Transverse colon (tissue), 4 donors: ENCODE measurements around the gene NEDD4L.

DNA sequence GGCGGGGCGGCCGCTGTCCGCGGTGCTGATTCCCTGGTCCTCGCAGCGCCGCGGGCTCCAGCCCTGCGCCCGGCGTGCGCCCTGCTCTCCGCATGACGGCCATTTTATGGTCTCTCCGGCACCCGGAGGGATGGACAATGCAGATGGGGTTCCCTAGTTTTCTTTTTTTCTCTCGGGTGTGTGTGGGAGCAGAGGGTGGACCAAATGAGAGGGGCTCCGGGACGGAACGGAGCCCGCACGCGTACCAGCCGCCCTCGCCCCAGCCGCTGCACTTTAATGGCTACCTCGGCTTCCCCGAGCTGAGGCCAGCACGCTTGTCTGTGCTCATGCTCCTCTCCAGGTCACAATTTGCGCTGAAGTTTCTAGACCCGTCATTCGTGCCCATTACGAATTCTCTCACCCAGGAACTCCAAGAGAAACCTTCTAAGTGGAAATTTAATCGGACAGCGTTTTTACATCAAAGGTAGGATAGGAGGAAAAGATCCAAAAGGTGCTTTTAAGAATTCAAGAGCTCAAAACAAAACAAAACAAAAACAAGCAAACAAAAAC is 1.8 kb downstream of the ST8SIA3 start:
- PRO-cap = no peak
- RAMPAGE, long total RNA, 4 experiments = no peak in any of the 4 experiments

- PRO-cap = no peak
- RAMPAGE, long total RNA, 4 experiments = no peak in any of the 4 experiments
Observed at GRCh38 chr18:57533045-57533449, 53.5 kb downstream of the FECH start.

- PRO-cap = no peak
- RAMPAGE, long total RNA, 4 experiments = start-site peak on the minus strand in 1 of 4 experiments, at chr18:57691844-57691961 at its widest, 84 reads per replicate
Observed at GRCh38 chr18:57691463-57692127, 70.0 kb upstream of the NARS1 start.

DNA sequence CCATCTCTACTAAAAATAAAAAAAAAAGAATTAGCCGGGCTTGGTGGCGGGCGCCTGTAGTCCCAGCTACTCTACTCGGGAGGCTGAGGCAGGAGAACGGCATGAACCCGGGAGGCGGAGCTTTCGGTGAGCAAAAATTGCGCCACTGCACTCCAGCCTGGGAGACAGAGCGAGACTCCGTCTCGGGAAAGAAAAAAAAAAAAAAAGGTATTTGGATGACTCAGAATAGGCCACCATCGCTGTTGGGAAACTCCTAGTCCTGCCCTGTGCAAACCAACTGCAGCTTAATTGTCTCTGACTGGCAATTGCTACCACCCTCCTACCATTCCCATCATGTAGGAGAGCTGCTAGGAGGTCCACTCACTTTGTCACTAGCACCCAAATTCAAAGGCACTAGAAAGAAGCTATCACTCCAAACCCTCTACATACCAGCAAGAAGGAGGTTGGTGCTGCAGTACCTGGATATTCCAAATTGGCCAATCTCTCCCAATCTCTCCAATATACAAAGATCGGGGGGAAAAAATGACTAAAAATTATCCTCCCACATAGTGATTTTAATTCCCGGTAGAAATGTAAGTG is 43.4 kb downstream of the ATP8B1 start:
- PRO-cap = unidirectional peak, plus-strand start at position 340 of the sequence
- RAMPAGE, long total RNA, 4 experiments = start-site peak on the minus strand in 1 of 4 experiments, centred at position 498 of the sequence, 8 reads per replicate

GRCh38 chr18:57784505-57785244 is 18.4 kb downstream of the ATP8B1 start:
- PRO-cap = no peak
- RAMPAGE, long total RNA, 4 experiments = no peak in any of the 4 experiments

- PRO-cap = no peak
- RAMPAGE, long total RNA, 4 experiments = start-site peak on the minus strand in 1 of 4 experiments, at chr18:57792992-57793215 at its widest, 6 to 8 reads per replicate
Observed at GRCh38 chr18:57792796-57793396, 10.2 kb downstream of the ATP8B1 start.

DNA sequence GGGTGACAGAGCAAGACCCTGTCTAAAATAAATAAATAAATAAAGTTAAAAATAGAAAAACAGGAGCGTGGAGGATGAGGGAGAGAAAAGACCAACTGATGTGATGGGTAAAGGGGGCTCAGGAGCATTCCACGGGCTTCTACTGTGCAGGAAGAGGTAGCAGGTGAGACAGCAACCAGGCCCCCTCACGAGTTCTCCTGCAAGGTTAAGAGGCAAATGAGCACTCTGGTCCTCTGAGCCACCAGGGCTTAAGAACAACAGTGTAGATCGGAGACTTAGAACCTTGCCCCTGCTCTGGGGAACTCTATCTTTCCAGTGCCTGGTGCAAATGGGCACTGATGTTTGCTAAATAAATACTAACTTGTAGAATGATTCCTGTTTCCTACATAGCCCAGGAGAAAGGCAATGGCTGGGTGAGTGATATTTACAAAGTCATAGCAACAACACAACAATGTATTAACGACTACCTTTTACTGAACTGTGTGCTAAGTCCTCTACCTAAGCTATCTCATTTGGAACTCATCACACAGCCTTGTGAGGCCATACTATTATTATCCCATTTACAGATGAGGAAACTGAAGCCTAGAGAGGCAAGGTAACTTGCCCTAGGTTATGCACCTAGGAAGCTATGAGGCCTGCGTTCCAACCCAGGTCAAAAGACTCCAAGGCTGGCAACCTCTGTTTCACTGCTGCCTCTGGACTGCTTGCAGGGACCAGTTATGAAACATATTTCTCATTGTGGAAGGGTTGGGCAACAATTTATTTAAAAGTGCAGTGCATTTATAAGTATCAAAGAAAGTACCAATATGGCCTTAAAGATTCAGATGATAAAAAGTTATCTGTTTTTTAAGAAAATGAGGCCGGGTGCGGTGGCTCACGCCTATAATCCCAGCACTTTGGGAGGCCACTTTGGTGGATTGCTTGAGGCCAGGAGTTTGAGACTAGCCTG is 4.3 kb downstream of the ATP8B1 start:
- PRO-cap = unidirectional peak, minus-strand start at position 250 of the sequence; bidirectional peak, plus-strand start at position 658 of the sequence, minus-strand start at position 655 of the sequence
- RAMPAGE, long total RNA, 4 experiments = no peak in any of the 4 experiments

DNA sequence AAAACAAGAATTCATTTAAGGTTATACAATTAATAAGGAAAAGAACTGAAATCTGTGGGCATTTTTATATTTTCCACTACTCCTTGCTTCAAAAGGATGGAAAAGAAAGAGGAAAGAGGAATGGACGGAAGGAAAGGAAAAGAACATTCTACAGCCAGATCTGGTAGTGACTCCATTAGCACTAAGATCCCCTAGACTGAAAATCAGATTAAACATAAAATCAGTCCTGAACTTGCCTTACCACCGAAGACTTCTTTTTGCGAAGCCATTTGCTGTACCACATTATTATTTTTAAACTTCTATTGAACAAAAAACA is 2.4 kb downstream of the ATP8B1 start:
- PRO-cap = no peak
- RAMPAGE, long total RNA, 4 experiments = no peak in any of the 4 experiments

- PRO-cap = bidirectional peak, plus-strand start at chr18:58044286, minus-strand start at chr18:58044110; bidirectional peak, plus-strand start at chr18:58044585, minus-strand start at chr18:58044514; bidirectional peak, plus-strand start at chr18:58044817, minus-strand start at chr18:58044675
- RAMPAGE, long total RNA, 4 experiments = start-site peak on the plus strand in 1 of 4 experiments, at chr18:58044525-58044563 at its widest, 25 reads per replicate
Observed at GRCh38 chr18:58044184-58044944, at the start of gene NEDD4L. Gene NEDD4L (plus strand): TSS chr18:58044226.

DNA sequence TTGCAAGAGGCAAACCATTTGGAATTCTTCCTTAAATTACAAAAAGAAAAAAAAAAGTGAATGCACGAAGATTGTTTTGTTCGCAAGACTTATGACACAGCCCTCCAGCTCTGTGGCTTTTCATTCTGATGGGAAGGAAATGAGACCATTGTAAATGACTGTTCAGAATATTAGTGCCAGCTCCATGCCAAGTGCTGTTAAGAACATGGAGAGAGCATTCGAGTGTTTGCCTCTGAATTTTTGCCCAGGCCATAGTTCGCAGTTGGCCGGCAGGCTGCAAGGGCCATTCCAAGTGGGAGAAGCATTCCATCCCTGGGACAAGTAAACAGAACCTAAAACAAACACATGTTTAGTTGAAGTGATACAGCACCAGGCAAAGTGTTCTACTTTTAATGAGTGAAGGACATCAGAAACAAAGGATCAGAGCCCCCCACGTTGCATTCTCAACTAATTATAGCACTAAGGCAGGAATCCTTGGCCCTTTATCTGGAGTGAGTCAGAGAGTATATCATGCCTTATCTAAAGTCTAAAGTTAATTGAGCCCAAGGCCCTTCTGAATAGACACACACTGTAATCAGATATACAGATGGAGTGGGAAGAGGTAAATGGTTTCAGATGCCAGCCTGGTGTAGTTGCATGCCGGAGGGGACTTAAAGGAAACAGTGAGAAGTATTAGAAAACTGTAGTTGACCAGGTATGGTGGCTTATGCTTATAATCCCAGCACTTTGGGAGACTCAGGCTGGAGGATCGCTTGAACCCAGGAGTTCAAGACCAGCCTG is 53.2 kb downstream of the NEDD4L start:
- PRO-cap = no peak
- RAMPAGE, long total RNA, 4 experiments = no peak in any of the 4 experiments

- PRO-cap = unidirectional peak, minus-strand start at chr18:58100607
- RAMPAGE, long total RNA, 4 experiments = no peak in any of the 4 experiments
Observed at GRCh38 chr18:58100464-58100838, 56.4 kb downstream of the NEDD4L start.

DNA sequence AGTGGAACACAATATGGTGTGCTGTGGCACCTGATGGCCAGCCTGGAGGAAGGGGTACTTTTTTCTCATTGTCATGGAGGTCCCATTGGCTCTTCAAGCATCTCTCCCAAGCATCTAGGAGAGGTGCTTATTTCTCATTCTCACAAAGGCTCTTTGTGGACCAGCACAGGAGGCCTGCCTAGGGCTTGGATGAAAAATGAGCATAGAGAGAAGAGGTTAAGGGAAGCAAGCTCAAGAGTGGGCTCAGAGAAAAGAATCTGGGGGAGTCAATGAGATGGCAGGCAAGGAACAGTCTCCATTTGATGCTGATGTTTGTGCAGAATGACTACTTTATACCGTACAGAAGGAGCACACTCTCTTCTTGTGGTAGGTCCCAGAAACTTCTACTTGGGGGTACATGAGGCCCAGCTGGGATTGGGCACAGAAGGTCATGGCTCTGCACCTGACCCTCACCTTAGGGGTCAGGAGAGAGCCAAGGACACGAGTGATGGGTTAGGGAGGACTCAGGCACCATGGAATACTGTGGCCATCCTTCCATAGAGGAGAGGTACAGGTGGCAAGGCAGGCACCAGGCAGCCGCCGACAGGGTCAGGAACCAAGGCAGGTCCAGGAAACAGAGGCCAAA is 127.7 kb downstream of the NEDD4L start:
- PRO-cap = no peak
- RAMPAGE, long total RNA, 4 experiments = start-site peak on the plus strand in 2 of 4 experiments, centred at positions 123 to 363 of the sequence, 5 to 29 reads per replicate

DNA sequence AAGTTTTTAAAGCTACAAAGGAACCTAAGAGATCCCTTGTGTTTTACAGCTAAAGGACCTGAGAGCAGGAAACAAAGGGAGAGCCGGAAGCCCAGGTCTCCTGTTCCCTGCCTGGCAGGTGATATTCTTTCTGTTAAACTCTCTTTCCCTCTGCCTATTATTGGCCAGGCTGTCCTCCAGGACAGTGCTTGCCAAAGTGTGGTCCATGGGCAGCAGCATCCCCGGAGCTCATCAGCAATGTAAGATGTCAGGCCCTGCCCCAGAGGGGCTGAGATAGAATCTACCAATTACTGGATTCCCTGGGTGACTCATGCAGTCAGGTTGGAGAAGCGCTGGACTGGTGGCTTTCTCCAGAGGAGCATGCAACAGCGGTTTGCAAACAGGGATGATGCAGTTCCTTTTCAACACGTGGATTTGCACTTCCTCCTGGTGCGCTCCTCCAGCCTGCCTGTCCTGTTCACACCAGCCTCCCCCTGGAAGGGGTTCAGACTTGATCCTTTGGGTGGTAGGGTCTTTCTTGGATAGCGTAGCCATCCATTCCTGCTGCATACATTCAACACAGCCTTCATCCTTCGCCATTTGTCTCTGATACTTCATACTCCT is 158.3 kb downstream of the NEDD4L start:
- PRO-cap = no peak
- RAMPAGE, long total RNA, 4 experiments = no peak in any of the 4 experiments

DNA sequence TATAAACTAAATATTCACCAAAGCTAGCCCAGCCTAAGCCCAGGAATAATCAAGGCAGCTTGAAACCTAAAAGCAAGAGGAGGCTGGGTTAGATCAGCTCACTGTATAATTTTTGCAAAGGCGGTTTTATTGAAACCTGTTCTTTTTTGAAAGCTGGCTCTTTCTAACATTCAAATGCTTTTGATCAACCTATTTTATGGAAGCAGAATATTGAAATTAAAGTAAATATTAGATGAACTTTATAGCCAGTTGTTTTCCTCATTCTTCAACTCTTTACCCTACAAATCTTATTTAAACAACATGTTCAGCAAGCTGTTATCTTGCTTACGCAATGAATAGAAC is 241.5 kb downstream of the NEDD4L start:
- PRO-cap = no peak
- RAMPAGE, long total RNA, 4 experiments = no peak in any of the 4 experiments

DNA sequence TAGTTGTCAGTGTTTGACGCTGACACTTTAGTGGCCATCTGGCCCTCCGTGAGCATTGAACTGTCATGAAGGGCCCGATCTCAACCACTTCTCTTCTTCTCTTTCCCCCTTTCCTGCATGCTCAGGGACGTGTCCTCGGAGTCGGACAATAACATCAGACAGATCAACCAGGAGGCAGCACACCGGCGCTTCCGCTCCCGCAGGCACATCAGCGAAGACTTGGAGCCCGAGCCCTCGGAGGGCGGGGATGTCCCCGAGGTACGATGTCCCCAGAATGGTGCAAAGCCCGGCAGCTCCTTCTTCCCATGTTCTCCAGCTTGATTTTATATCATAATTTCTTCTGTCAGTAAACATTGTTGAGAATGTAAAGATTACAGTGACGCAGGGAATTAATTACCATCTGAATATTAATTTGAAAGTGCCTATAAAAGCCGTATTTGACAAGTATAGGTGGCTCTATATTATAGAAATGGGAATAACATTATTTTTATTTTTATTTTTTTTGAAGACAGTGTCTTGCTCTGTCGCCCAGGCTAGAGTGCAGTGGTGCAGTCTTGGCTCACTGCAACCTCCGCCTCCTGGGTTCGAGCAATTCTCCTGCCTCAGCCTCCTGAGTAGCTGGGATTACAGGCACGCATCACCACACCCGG is 285.0 kb downstream of the NEDD4L start:
- PRO-cap = no peak
- RAMPAGE, long total RNA, 4 experiments = start-site peak on the plus strand in 1 of 4 experiments, centred at position 253 of the sequence, 37 reads per replicate

DNA sequence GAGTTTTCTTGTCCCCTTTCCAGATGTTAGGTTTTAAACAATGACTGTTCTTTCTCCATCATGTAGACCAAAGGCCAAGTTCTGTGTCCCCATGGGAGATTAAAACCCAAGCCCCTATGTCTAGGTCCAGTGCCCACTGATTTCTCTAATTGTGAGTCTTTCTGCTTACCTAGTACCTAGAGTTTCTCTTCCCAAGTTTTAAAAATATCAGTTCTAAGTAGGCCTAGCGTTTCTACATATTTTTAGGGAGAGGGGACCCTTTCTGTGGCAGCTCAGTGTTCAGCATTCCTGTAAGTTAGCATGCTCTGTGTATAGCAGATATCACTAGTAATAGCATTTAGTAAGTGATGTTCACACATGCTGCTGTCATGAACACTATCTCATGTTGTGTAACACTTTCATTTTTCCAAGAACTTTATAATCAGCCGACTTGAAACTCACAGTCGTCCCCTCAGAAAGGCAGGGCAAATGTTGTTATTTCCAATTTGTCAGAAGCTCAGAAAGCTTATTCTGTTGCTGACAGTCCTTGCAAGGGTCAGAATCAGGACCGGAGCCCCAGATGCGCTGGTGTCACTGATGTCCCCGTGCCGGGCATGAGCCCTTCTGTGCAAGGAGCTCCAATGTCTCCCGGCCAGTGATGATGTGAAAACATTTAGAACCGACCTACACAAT is 267.7 kb downstream of the ALPK2 start:
- PRO-cap = no peak
- RAMPAGE, long total RNA, 4 experiments = no peak in any of the 4 experiments

GRCh38 chr18:58361935-58362702 is 266.8 kb downstream of the ALPK2 start:
- PRO-cap = bidirectional peak, plus-strand start at chr18:58362483, minus-strand start at chr18:58362381
- RAMPAGE, long total RNA, 4 experiments = no peak in any of the 4 experiments

GRCh38 chr18:58413711-58414738 is 214.9 kb downstream of the ALPK2 start:
- PRO-cap = no peak
- RAMPAGE, long total RNA, 4 experiments = no peak in any of the 4 experiments

DNA sequence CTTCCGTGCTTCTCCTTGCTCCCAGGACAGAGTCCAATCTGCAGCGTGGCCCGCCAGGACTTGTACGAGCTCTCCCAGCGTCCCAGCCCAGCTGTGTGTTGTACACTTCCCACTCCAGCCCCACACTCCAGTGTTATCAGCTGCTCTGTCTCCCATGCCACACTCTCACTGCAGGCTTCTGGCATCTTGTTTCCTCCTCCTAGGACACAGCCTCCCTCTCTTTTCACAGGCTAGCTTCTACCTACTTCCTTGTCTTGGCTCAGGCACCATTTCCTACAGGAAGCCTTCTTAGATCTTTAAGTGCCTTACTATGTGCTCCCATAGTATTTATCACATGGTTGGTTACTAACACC is 199.4 kb downstream of the ALPK2 start:
- PRO-cap = no peak
- RAMPAGE, long total RNA, 4 experiments = no peak in any of the 4 experiments

GRCh38 chr18:58438956-58439502 is 189.9 kb downstream of the ALPK2 start:
- PRO-cap = no peak
- RAMPAGE, long total RNA, 4 experiments = no peak in any of the 4 experiments